ENCODE results near the genes SMURF1 and KPNA7.

DNA sequence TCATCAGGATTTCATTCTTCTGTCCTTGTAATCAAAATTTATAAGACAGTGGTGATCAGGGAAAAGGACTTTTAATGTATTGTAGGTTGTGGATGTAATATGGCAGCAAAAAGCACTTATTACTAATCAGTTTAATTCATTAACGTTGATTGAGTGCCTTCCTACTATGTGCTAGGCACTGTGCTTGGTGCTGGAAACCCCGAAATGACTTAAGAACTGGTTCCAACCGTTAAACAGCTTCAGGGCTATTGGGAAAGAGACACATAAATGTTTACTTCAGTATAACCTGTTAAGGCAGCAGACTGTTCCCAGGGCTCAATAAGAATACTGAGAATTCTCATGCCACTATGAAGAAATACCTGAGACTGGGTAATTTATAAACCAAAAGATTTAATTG lies 915 bp upstream of the SLC25A13 start:
- PRO-cap, result no peak
- RAMPAGE, long total RNA, result no peak

DNA sequence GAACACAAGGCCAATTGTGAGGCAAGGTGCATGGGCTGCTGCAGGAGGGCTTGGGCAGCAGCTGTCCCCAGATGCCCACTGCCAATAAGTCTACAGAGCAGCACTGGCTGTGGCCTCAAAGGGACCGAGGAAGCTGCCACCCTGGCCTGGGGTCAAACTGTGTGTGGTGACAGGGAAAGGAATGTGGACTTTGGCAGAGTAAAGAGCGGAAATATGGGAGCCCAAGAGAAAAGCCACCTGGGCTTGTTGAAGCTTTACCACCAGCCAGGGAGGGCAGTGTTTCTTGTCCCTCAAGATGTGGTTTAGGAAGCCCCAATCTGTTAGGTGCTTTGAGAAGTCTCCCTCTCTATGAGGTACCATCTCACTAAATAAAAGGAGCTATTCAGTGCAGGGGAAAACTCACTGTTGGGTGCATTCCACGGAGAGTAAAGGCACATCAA lies 93.7 kb upstream of the SLC25A13 start:
- PRO-cap, result no peak
- RAMPAGE, long total RNA, result no peak

DNA sequence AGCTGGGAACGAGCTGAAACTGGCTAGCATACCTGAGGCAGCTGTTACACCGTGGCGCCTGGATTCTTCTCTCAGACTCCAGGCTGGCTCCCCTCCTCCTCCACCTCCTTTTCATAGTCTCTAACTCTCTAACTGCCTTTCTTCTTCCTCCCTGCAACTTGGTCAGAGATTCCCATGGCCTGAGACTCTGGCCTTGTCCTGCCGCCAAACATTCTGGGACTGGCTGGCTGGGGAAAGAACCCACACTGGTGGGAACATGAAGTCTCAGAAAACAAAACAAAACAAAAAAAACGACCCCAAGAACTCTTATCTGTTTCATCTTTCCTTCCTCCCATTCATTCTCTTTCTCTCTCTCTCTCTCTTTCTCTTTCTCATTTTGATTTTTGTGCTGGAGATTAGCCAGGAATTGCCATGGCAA lies 76.7 kb upstream of the SEM1 start:
- PRO-cap, result no peak
- RAMPAGE, long total RNA, result no peak

DNA sequence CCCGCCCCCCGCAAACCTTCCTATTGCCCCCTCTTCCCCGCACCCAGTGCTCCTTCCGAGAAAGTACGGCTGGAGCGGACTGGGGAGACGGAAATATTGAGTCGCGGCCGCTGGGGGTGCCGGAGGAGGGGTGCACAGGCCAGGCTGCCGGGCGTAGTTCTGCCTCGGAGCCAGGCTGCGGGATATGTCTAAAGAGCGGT lies 6.0 kb downstream of the DLX5 start:
- PRO-cap, result no peak
- RAMPAGE, long total RNA, result no peak

GRCh38 chr7:97291325-97291878 lies 173.9 kb downstream of the SDHAF3 start:
- PRO-cap, result no peak
- RAMPAGE, long total RNA, result no peak

GRCh38 chr7:97613350-97614099 lies 118.4 kb upstream of the TAC1 start:
- PRO-cap, result no peak
- RAMPAGE, long total RNA, result no peak

DNA sequence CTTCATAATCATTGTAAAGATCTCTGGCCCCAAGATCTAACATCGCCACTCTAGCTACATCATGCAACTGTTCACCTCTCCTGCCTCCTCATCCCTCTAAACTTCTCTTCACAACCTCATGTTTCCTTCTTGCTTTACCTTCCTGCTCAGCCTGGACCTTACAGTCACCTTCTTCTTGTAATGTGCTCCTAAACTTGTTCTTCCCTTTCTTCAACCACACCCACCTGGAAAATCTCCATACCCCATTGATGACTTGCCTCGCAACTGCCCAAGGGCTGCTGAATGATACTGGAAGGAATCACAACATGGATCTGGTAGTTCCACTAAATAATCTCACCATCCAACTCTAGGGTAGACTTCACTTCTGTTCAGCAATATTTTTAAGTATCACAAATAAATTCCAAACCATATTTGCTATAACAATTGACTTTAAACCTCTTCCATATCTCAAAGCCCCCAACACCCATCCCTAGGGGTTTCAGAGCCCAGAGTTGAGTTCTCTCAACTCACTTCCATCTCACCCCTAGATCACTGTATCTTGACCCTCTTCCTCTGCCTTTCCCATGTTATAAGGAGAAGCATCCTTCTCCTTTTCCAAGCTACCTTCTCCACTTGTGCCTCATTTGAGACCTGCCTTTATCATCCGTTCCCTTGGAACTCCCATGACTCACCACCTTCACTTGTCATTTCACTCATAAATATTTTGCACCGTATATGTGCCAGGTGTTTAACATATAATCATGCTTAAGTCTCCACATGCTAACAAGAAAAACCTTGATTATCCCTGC lies 33.1 kb upstream of the ASNS start:
- PRO-cap, result no peak
- RAMPAGE, long total RNA, result no peak

DNA sequence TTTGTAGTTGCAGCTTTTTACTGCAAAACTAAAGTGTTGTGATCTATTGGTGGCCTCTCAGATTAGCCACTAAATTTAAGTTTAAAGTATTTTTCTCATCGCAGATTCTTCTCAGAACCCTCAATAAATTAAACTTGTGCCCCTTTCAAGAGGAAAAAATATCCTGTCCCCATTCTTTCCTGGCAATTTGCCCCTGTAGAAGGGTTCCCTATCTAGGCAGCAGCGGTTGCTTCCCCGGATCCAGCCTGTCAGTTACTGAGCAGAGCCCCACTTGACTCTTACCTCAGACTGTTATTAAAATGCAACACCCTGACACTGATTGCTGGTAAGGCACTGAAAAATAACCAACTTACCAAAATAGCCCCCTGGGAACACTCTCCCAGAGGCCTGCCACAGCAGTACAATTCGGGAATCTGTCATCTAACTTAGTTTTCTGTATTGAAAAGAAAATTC lies 13.9 kb downstream of the LMTK2 start:
- PRO-cap, result no peak
- RAMPAGE, long total RNA, result no peak

DNA sequence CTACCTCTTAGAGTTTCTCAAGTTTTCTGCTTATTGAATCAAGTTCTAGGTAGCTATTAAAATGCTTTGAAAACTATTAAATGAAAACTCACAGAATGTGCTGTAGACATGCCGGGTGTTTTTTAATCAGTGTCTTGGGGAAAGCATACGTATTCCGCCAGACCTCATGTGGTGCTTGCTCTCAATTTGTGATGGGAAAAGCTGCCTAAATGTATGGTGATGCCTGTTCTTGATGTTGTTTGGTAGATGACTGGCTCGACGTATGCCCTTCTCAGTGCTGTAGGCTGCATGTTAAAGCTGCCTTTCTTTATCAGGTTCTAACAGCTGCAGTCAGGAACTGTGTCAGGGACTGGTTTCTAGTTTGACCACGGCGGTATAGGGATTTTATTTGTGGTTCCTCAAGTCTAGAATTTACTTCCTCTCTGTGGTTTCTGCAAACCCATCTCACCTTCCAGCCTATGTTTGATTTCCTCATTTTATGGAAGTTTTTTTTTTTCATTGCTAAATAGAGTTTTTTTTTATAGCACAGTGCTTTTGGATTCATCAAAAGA lies 26.4 kb downstream of the LMTK2 start:
- PRO-cap, result no peak
- RAMPAGE, long total RNA, result no peak

DNA sequence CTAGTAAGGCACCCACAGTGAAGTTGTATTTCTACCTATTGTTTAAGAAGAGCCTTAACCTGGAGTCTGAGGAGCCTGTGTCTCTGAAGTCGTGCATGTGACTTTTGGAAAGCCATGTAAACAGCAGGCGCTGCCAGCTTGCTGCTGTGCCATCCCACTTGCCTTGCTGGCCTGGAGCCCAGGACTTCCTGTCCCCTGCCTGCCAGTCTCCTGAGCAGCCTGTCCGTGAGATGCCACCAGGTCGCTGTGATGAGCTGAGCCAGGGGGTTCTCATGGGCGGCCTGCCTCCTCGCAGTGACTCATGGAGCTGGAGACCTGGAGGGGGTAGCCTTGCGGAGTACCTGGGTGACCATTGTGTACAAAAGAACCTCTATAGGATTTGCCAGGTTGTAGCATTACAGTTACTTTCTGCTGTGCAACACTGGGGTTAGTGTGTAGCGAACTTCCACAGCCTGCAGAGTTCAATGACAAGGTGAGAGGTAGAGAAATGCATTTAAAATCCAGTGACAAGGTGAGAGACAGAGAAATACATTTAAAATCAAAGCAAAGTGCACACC lies 36.8 kb upstream of the BHLHA15 start:
- PRO-cap, result no peak
- RAMPAGE, long total RNA, result no peak

- PRO-cap, result no peak
- RAMPAGE, long total RNA, result no peak
These were observed 6.6 kb upstream of the BHLHA15 start for GRCh38 chr7:98204557-98205154.

DNA sequence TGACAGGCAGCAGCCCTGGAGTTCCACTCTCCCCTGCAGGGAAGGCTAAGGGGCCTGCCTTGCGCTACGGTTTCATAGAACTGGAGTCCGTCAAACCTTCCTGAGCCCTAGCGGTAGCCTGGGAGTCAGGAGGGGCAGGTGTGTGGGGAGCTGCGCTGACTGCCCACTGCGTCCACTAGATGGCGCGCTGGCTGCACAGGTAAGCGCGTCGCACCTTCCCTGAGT lies 20.0 kb upstream of the BAIAP2L1 start:
- PRO-cap, result no peak
- RAMPAGE, long total RNA, result no peak

DNA sequence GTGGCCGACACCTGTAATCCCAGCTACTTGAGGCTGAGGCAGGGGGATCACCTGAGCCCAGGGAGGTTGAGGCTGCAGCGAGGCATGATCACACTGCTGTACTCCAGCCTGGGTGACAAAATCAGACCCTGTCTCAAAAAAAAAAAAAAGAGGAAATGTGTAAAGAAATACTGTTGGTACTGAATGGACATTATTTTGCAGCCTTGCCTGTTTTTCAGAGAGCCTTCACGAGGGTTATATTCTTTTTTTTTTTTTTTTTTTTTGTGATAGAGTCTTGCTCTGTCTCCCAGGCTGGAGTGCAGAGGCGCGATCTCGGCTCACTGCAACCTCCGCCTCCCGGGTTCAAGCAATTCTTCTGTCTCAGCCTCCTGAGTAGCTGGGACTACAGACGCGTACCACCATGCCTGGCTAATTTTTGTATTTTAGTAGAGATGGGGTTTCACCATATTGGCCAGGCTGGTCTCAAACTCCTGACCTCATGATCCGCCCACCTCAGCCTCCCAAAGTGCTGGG lies 39.7 kb downstream of the TRRAP start:
- PRO-cap, result no peak
- RAMPAGE, long total RNA, result no peak

GRCh38 chr7:98921506-98921948 lies 43.2 kb downstream of the TRRAP start:
- PRO-cap, result no peak
- RAMPAGE, long total RNA, result no peak

DNA sequence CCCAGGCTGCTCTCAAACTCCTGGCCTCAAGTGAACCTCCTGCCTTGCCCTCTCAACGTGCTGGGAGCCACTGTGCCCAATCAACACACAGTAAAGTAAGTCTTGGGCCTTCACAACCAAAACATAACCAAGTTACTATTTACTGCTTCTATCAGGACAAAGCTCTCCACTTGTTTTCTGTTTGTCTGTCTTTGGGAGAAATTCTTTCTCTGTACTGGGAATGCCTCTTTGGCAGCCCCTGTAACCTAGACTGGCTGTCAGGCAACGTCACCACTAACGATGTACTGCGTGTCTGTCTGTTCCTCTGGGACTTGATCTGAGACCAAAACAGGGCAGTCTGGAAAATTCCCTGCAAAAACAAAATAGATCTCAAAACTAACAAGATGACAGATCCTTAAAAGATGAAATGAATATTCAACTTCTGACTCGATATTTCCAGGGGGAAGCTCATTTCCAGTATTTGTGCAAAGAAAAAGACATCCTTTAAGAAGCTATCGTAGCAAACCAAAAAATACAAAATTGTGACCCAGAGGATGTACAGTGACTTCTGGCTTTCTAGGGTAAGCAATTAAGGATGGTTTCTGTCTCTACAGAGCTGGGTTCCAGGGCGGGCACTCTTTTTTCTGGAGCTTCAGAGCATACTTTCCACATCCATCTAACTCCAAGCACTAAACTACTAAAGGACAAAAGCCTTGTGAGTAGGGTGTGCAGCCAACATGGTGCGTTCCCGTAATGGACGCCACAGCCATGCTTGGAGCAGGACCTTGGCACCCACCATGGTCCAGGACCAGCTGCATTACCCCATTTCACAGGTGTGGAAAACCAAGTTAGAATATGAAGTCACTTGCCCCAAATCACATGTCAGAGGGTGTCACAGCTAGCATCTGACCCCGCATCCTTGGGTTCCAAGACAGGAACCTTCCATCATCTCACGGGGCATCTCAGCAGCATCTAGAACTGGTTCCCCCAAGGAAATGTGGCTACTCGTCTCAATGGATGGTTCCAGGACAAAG lies 112.7 kb downstream of the SMURF1 start:
- PRO-cap, result no peak
- RAMPAGE, long total RNA, result no peak

- PRO-cap, result no peak
- RAMPAGE, long total RNA, result no peak
These were observed 47.9 kb downstream of the SMURF1 start for GRCh38 chr7:99095736-99096684.

DNA sequence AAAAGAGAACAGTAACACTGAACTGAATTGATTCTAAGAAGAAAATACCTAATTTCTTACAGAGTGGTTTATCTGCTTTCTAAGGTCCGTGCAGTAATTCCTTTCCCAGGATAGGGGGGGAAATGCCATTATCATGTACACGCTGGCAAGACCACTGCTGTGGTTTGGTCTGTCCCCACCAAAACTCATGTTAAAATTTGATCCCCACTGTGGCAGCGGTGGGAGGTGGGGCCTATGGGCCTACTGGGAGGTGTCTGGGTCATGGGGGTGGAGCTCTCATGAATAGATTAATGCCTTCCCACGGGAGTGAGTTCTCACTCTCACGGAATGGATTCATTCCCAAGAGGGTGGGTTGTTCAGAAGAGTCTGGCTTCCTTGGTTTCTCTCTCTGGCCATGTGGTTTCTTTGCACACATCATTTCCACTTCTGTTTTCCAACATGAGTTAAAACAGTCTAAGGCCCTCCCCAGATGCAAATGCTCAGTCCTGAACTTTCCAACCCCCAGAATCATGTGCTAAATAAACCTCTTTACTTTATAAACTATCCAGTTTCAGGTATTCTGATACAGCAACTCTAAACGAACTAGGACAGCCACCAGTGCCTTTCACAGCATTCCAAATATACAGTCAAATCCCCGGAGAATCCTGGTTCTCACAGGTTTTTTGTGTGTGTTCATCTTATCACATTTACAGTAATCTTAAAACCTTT lies 44.4 kb downstream of the SMURF1 start:
- PRO-cap, result no peak
- RAMPAGE, long total RNA, result no peak

DNA sequence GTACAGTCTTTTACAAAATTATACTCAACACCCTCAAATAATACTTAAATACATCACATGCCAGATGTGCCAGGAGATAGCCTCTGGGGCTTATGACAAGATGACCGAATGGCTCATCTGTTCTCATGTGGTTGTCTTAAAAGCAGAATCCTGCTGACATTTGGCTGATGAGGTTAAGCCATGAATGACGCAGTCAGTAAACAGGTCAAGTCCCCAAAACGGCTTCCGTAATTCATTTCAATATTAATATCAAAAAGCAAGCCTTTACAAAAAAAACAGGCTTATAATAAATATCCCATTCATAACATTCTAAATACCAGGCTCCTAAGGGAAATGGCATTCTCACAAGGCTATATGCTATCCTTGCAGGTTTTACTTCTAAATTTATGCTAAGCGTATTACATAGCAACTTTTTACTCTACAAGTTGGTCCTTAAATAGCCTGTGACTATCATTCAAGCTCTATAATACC lies 15.7 kb downstream of the SMURF1 start:
- PRO-cap, result no peak
- RAMPAGE, long total RNA, result no peak

GRCh38 chr7:99143958-99144835 lies at the start of gene SMURF1:
Gene SMURF1, minus strand, starts transcription at chr7:99144108.
- PRO-cap, result bidirectional peak, plus-strand start at chr7:99144231, minus-strand start at chr7:99144082
- RAMPAGE, long total RNA, result no peak

GRCh38 chr7:99208020-99208219 lies at the start of gene KPNA7:
Gene KPNA7, minus strand, starts transcription at chr7:99208115.
- PRO-cap, result no peak
- RAMPAGE, long total RNA, result no peak